BJ (cell line): ENCODE results near the genes PNLIPRP1 and VAX1.

- CAGE, long polyA plus RNA, result no peak
- RRBS, result 42% methylated on average over 8 of the region's 28 CpGs
These were observed 683 bp upstream of the AFAP1L2 start for GRCh38 chr10:114404831-114405538.

DNA sequence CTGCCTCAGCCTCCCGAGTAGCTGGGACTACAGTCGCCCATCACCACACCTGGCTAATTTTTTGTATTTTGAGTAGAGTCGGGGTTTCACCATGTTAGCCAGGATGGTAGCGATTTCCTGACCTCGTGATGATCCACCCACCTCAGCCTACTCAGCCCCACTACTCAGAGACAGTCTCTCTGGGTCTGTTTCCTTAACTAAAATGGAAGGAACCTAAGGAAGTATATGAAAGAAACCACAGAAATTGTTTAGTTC, 23.7 kb upstream of the AFAP1L2 start:
- CAGE, long polyA plus RNA, result no peak
- RRBS, result no CpG with 5 or more reads among the region's 5 CpGs

DNA sequence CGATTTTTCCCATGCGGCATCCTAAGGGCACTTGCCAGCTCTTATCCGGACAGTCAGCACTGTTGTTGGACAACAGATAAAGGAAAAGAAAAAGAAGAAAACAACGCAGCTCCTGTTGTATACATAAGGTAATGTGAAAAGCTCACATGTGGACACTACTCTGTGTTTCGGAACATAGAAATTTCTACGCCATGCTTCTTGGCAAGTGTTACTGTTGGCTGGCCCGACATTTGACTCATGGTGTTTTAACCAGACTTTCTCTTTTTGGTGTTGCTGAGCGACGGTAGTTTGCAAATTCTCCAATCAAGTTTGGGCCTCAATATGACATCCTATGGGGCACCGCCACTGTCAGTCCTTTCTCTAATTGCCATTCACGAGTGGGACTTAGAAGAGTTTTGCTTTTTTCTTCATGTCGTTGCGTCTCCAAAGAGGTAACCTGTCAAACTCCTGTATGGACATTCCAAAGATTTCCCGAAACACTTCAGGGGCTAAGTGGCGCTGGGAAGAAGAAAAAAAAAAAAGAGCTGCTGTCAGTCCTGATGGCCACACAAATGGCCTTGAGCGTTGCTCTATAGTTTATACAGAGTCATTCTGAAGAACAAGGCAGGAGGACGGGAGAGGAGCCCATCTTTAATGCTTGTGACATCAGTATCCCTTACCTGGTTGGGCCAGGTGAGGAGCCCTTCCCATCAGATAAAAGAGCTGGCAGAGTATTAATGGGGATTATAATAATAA, 31.7 kb upstream of the AFAP1L2 start:
- CAGE, long polyA plus RNA, result no peak
- RRBS, result no CpG with 5 or more reads among the region's 17 CpGs

- CAGE, long polyA plus RNA, result no peak
- RRBS, result no CpG with 5 or more reads among the region's 8 CpGs
These were observed 69.5 kb upstream of the AFAP1L2 start for GRCh38 chr10:114473639-114474407.

GRCh38 chr10:114544916-114545436, 113.1 kb downstream of the ABLIM1 start:
- CAGE, long polyA plus RNA, result no peak
- RRBS, result no CpG with 5 or more reads among the region's 14 CpGs

- CAGE, long polyA plus RNA, result no peak
- RRBS, result no CpG with 5 or more reads among the region's 6 CpGs
These were observed 84.7 kb downstream of the ABLIM1 start for GRCh38 chr10:114573390-114573756.

GRCh38 chr10:114684926-114685239, 26.8 kb upstream of the ABLIM1 start:
- CAGE, long polyA plus RNA, result no peak
- RRBS, result 6% methylated on average over 2 of the region's 5 CpGs

DNA sequence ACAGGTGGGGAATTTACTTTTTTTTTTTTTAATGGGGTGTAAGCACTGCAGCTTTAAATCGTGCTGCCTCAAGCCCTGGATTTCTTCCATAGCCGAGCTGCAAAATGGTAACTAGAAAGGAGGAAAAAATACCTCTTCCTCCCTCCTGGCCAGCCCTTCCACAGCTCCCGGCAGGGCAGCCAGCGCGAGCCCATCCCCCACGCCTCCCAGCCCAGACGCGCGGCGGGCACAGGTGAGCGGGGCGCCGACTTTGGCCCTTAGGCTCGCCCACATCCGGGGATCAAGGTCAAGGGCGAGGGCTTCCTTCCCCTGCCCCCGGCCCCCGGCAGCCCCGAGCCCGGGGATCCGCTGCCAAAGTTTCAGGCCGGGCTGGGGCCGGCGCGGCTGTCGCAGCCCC, 54.0 kb upstream of the FHIP2A start:
- CAGE, long polyA plus RNA, result no peak
- RRBS, result under 1% methylated on average over 12 of the region's 26 CpGs

GRCh38 chr10:114830589-114831419, 9.2 kb downstream of the FHIP2A start:
- CAGE, long polyA plus RNA, result no peak
- RRBS, result no CpG with 5 or more reads among the region's 3 CpGs

GRCh38 chr10:114859095-114859716, 37.6 kb downstream of the FHIP2A start:
- CAGE, long polyA plus RNA, result no peak
- RRBS, result no CpG with 5 or more reads among the region's 7 CpGs

- CAGE, long polyA plus RNA, result no peak
- RRBS, result no CpG with 5 or more reads among the region's 2 CpGs
These were observed 465.4 kb downstream of the GFRA1 start for GRCh38 chr10:115807607-115807904.

DNA sequence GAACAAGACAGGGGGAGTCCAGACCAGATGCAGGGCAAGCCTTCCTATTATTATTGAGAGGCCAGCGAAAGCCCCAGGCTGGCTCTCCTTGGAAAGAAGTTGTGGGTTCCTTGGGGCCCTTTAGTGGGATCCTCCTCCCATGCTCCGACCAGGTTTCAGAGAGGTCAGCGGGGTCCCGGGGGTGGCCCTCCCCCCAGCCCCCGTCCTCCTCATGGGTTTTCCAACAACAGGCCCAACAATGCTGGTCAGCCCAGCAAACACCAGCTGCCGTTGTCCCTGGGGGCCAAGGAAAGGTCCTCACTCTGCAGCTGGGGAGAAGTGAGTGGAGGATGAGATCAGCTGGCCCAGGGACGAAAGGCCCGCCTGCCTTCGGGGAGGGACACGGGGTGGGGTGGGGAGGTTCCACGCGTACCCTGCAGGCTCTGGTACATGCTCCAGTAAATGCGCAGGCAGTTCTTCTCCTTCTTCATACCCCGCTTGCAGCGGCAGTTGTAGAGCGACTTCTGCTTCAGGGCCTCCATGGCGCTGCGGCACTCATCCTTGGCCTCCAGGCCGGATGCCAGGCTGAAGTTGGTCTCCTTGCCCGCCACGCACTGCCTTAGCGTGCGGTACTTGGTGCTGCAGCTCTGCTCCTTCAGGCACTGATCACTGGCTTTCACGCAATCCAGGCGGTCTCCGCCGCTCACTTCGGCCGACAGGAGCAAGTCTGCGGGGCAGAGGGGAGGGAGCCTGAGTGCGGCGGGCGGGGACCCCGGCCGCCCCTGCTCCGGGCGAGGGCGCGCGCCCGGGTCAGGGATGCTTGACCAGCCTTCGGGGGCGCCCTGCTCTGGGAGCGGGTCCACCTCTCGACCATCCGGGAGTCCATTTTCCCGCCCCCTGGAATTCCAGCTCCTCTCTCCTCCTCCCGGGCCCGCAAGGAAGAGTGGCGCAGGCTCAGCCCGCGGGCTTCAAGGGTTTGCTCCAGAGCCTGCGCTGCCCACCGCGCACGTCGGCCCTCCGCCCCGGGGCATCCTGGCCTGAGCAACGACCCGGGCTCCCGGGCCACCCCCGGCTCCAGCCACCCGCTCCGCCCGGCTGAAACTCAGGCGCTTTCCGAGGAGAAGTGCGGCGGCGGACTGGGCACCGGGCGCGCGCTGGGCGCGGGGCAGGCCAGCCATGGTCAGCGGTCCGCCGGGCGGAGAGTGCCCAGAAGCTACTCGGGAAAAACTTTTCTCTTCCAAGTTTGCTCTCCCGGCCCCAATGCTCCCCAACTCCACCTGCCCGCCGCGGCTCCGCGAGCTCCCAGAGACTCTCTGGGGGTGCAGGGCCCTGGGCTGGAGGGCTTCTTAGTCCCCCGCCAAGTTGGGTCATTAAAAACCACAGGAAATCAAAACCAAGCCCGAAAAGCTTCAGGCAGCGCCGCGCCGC, 2.1 kb downstream of the GFRA1 start:
- CAGE, long polyA plus RNA, result no peak
- RRBS, result 5% methylated on average over 35 of the region's 94 CpGs

DNA sequence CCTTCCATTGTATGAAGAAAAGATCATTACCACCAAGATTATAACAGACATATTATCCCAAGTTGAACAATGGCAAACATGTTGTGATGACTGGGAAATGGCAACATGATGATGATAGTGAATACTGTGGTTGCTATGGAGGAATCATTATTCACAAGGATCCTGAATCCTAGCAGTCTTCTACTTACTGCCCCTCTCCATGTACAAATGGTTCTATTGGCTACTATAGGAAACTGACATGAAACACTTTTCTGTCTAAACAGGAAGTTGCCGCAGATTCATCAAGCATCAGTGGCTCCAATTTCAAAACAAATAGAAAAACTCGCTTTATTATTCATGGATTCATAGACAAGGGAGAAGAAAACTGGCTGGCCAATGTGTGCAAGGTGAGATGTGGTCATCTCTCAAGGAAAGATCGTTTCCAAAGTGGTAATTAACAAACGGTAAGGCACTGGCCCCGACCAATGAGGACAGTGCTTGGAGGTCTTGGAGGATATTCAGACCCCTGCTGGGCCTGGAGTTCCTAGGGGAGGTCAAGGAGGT, 2.4 kb downstream of the PNLIP start:
- CAGE, long polyA plus RNA, result no peak
- RRBS, result no CpG with 5 or more reads among the region's 5 CpGs

DNA sequence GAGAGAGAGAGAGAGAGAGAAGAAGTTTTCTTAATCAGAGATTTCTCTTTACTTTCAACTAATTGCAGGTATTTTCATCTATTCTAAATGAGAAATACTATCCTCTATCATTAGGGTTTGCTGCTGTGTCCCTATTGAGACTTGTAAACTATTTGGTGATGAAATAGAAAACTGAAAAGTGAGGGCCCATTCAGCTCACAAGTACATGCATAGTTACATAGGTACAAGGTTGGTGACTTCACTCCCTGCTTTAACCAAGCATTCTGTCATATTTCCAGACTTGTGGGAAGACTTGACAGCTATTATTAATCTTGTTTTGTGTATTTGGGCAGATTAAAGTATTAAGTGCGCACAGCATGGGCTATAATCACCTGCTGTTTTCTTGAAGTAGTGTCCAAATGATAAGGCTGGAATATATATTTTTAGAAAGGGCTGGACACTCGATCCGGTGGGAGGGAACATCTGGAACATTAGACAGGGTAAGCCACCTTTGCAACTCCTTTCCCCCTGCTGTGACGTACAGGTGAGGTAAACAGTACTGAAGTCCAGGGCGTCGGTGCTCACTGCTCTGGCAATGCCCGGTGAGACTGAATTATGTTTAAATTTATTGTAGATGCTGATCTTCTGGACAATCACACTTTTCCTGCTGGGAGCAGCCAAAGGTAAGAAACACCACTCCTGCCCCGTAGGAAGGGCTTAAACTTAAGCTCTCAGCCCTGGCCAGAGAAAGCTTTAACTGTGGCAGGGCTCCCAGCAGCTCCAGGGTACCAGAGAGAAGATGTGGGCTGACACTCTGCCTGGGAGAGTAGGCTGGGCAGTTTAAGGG, at the start of gene PNLIPRP1:
Gene PNLIPRP1, plus strand, starts transcription at position 443 of the 826 bp plus-strand sequence.
- CAGE, long polyA plus RNA, result no peak
- RRBS, result no CpG with 5 or more reads among the region's 8 CpGs

DNA sequence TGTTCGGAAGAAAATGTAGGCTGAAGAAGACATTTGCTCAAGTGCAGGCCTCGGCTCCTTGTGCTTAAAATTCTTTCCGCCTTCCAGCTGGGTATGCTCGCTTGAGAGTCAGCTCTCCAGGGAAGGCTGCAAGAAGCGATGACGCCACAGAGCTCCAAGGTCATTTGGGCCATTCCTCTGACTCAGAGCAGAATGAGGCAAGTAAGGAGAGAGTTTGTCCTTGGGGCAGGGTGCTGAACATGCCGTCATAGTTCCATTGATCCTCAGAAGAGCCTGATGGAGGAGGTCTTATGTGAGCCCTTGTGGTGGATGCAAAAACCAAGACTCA, 27.4 kb upstream of the HSPA12A start:
- CAGE, long polyA plus RNA, result no peak
- RRBS, result no CpG with 5 or more reads among the region's 7 CpGs

- CAGE, long polyA plus RNA, result no peak
- RRBS, result no CpG with 5 or more reads among the region's 8 CpGs
These were observed 32.4 kb upstream of the HSPA12A start for GRCh38 chr10:116774706-116775197.

DNA sequence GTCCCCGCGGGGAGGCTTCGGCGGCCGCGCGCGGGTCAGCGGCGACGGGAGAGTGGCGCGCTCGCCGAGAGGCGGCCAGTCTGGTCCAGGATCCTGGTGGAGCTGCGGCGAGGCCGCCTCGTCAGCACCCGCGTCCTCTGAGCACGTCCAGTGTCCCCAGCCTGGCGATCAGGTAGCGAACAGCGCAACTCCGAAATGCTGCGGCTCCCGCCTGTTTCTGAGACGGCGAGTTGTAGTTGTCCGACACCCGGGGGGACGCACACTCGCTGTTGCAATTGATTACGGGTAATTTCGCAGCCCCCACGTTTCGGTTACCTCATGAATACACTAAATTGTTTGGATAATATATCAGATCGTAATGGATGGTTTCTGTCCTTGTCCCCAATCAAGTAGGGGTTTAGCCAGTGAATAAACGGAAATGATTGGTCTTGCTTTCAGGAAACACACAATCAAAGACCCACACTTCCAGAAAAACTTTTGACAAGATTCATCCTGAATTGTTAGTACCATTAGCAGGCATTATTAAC, at the start of gene VAX1:
Gene VAX1, minus strand, starts transcription at position 54 of the 527 bp plus-strand sequence.
- CAGE, long polyA plus RNA, result no peak
- RRBS, result no CpG with 5 or more reads among the region's 41 CpGs

DNA sequence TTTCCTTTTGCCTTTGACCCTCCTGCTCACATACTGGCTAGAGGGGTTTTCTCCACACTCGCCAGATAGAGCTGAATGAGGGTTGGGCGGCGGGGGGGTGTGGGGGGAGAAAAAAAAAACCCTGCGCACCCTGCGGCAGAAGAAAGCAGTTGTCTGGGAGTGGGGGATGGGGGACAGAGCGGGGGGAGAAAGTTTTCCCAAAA, 575 bp upstream of the VAX1 start:
- CAGE, long polyA plus RNA, result no peak
- RRBS, result no CpG with 5 or more reads among the region's 6 CpGs

DNA sequence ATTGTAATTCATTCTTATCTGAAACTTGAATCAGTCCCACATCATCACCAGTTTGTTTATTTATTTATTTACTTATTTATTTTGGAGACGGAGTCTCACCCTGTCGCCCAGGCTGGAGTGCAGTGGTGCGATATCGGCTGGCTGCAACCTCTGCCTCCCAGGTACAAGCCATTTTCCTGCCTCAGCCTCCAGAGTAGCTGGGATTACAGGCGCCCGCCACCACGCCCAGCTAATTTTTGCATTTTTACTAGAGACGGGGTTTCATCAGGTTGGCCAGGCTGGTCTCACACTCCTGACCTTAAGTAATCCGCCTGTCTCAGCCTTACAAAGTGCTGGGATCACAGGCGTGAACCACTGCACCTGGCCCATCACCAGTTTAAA, 4.1 kb downstream of the PDZD8 start:
- CAGE, long polyA plus RNA, result no peak
- RRBS, result no CpG with 5 or more reads among the region's 10 CpGs

DNA sequence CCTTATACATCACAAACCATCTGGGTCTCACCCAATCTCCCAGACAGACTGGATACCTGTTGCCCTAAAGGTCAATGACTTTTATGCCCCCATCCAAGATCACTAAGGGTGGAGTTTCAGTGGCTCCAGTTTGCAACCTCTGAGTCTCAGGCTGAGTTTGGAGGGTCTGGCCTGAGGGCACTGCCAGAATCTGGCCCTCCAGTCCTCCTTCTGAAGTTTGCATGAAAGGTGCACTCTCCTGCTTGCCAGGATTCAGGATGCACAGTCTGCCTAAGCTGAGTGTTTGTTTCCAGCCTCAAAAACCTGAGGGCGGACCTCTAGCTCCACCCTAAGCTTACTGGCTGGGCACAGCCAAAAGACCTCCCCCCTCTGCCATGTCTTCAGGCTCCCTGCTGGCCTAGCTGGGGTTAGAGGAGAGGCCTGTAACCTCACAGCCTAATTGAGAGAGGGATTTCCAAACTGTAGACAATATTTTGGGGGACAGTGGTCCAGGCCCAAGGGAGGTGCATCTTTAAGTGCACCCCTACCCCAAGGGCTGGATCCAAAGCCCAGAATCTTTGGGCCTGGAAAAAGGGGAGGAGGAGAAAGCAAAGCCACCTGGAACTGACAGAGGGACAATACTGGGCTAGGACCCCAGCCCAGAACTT, 2.3 kb upstream of the EMX2 start:
- CAGE, long polyA plus RNA, result no peak
- RRBS, result no CpG with 5 or more reads among the region's 1 CpG